Colic lymph node (tissue), 1 donor: Measurements from ENCODE around the gene DLG1.

DNA sequence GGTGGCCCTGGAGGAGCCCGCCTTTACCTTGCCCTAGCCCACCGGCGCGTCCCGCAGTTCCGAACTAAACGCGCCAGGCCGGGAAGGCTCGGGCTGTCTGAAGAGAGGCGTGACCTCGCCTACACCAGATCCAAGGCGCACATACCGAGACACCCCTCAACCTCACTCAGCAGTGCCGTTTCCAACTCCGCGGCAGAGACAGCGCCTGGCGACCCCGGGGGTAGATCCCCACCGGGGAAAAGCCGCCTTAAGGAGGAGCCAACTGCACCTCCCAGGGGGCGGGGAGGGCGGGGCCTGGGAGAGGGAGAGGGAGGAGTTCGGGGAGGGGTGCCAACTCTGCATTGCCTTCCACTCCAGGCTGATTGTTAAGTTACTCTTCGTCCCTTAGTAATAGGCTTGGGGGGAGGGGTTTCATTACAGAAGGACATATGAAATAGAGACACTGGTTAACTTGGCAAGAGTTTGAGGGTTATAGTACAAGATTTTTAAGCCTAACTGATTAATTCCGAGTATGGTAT lies at the start of gene DLG1:
DLG1 (minus strand) TSS at position 222 of the 518 bp plus-strand sequence.
- PRO-cap: bidirectional peak, plus-strand start at position 169 of the sequence, minus-strand start at position 66 of the sequence; bidirectional peak, plus-strand start at position 394 of the sequence, minus-strand start at position 222 of the sequence

- PRO-cap: no peak
Observed at GRCh38 chr3:197311065-197311264, 12.6 kb upstream of the DLG1 start.

DNA sequence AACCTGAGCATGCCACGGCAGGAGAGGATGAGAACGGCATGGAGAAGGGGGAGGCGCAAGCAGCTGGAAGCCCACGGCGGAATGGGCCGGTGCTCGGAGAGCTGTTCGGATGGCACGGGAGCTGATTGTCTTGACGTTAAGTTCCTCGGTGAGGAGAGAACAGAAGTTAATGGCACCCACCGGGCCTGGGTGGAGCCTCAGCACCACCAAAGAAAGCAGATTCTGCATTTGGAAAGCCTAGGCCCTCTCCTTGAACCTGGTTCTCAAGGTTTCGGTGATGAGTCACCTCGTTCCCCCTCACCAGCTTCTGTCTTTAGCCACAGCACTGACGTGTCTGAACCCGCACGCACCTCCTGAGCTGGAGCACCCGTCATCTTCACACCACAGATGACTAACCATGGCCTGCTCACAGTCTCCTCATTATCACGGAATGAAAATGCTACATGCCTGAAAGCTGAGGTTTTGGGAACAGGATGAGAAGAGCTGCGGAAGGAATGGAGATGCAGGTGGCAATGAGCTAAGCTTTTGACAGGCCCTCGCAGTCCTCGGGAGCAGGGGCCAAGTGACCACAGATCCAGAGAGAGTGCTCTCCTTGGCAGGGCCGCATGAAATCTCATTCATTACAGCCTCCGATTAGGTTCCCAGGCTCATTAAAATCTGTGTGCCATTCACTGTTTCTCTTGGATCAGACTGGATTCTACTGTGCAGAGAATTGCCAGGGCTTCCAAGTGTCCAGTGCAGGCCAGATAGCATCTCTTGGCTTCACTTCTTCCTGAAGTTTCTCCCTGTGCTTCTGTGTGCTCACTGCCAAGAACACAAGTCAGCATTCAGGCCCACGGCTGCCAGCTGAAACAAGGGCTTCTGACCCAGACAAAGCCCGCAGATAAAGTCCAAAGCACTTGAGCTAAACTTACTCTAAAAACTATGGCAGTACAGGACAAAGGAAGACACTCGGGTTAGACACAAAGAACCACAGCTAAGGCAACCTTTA lies 96.3 kb upstream of the DLG1 start:
- PRO-cap: no peak

GRCh38 chr3:197401756-197402209 lies 103.4 kb upstream of the DLG1 start:
- PRO-cap: no peak

GRCh38 chr3:197513921-197514586 lies 41.7 kb downstream of the BDH1 start:
- PRO-cap: no peak

DNA sequence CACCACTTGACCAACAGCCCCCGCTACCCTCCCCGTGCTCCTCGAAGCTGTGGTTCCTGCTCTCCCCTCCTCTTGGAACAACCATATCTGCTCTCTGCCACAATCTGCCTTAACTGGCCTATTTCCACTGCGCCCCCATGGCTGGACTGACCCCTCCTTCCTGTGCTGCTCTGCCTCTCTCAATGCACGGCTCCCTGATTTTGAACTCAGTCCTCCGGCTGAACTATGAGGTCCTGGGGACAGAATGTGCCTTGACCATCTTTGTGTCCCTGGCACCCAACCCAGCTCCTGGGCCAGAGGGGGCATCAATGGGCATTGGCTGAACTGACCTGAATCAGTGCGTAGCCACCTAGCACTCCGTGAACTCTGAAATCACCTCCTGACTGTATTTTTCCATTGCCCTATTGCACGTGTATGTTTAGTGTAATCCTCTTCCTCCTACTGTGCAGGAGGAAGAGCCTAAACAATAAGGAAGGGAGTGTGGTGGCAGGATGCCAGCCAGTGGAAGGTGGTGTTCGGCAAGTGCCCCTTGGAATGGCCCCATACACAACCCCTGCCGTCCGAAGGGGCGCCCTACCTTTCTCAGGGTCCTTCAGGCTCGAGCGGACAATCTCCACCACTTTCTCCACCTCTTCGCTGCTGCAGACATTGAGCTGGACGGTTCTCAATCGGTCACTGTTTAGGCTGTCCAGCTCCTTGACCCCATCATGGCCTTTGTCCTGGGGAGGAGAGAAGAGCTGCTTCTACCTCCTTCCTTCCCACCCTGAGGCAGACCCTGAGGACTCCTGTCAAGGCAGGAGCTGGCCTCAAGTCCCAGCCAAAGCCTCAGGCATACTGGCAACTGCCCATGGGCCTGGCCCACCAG lies 33.5 kb downstream of the BDH1 start:
- PRO-cap: no peak

GRCh38 chr3:197549194-197550115 lies 6.3 kb downstream of the BDH1 start:
- PRO-cap: no peak

GRCh38 chr3:197654774-197655310 lies 81.9 kb downstream of the RUBCN start:
- PRO-cap: unidirectional peak, minus-strand start at chr3:197654845

DNA sequence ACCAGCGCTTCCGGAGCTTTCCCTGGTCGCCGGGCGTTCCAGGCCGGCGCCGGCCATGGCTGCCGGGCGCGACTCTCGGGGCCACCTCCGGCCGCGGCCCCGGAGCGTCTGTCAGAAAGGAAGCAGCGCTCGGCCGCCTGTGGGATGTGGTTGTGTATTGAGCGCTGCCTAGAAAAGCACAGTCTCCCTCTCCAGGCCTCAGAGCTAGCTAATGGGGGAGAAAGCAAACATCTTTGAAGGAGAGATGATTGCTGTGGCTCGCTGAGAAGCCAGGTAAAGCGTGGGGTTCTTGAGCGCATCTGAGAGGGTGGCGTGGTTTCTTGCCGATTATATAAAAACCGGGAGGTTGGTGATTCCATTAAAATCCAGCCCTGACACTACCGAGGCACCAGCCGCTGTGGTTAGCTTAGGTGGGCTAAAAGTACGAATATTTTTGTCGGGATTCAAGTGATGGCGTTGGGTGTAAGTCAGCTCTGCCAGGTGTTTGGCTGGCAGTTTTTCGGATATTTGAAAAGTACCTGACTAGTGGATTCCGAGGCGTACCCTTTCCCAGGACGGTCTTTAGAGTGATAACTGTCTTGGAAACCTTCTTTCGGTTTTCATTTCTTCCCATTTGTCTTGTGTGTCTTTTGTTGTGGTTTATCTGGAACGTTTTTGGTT lies 997 bp downstream of the FYTTD1 start:
- PRO-cap: bidirectional peak, plus-strand start at position 201 of the sequence, minus-strand start at position 113 of the sequence; bidirectional peak, plus-strand start at position 361 of the sequence, minus-strand start at position 301 of the sequence

- PRO-cap: no peak
Observed at GRCh38 chr3:197811358-197811768, 20.3 kb downstream of the LRCH3 start.

DNA sequence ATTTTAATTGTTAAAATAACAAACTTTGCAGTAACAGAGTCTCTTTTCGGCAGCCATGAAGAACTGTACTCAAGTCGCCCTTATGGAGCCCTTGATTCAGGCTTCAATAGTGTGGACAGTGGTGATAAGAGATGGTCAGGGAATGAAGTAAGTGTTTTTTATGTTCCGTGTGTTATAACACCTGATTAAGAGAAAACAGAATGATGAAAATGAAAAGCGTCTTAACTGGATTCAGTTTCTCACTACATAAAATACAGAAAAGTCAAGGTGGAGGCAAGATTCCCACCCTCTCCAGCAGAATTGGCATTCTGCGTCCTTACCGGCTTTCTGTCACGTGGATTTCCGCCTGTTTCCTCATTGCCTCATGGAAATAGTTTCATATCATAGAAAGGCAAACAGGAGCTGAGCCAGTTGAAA lies 39.7 kb downstream of the LRCH3 start:
- PRO-cap: no peak

DNA sequence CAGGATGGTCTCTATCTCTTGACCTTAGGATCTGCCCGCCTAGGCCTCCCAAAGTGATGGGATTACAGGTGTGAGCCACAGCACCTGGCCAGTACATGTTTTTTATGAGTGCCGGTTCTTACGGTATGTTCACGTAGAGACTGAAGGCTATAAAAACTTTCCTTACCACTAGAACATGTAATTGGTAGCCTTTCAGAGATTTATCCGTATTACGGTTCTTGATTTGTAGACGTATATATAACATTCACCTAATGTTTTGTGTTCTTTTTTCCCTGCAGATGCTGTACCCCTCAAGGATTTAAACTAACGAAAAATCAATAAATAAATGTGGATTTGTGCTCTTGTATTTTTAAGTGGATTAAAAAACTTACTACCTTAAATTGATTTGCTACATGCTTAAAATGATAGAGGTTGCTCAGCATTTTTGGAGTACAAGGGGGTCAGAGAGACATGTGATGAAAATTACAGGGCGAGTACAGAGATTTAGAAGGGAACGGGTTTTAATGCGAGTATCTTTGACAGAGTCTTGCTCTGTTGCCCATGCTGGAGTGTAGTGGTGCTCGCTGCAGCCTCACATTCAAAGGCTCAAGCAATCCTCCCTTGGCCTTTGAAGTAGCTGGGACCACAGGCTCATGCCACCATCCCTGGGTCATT lies 4.2 kb downstream of the IQCG start:
- PRO-cap: no peak

DNA sequence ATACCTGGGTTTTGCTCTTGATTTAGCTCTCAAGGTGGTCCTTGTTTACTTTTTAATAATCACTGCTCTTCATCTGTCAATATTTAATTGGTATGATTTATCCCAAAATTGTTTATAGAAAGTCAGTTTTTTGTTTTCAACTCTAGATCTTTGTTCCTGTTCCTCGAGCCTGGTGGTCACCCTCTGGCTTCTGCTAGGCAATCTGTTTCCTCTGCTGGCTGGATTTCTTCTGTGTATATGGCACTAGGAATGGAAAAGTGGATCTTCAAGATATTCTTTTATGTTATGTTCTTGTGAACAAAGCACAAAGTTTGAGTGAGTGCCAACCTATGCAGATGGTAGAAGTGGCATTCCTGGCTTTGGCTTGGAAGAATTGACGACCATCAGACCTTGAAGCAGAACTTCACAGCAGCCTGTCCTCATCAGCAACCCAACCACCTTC lies 78.4 kb downstream of the LMLN start:
- PRO-cap: no peak

DNA sequence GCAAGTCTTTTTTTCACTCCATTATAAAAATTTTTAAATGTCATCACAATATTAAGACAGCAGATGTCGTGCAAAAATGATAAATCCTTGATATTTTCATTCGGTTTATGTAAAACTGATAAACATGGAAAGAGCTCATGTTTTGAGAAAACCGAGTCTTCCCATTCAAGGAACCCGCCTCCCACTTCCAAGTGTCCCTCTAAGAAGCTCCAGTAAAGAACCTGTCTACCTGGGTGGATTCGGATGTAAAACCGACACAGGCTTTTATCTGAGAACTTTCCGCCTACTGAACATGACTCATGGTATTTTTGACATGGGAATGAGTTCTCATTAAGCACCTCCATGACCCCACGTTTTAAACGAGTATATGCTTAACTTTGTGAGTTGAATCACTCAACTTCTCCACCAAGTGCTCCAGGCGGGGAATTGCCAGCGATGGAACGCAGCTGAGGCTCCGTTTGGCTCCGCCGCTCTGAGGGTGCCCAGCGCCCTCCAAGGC lies 119.8 kb downstream of the LMLN start:
- PRO-cap: no peak